ENCODE measurements around the gene SMIM38.

DNA sequence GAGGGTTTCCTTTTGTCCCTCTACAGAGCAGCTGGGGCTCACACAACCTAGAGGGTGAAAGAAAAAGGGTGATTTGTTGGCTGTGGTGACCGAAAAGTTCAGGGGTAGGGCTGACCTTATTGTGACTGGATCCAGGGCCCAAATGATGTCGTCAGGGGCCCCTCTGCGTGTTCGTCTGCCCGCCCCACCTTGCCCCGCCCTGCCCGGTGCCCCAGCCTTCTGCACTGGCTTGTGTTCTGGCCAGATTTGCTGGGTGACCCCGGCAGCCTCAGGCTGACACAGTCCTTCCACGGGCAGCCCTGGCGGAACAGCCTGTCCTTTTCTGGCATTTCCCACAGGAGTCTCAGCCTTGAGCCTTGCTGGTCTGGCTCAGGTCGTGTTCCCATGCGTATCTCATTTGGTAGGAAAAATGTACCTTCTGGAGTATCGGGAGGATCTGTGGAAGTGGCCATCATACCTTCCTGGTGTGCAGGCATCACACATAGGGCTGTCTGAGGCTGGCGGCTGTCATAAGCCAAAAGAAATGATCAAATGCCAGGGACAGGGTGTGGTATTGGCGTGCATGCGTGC lies 31.0 kb downstream of the IGHMBP2 start:
- PRO-cap: no peak

- PRO-cap: no peak
These were observed 17.9 kb downstream of the MRGPRD start for GRCh38 chr11:68962946-68963298.

GRCh38 chr11:69052375-69053217 lies 3.9 kb downstream of the TPCN2 start:
- PRO-cap: no peak

- PRO-cap: no peak
These were observed at the start of gene SMIM38 for GRCh38 chr11:69155802-69156499. Gene SMIM38, plus strand, starts transcription at chr11:69155935.

- PRO-cap: no peak
These were observed 13.0 kb upstream of the MYEOV start for GRCh38 chr11:69280843-69281438.

DNA sequence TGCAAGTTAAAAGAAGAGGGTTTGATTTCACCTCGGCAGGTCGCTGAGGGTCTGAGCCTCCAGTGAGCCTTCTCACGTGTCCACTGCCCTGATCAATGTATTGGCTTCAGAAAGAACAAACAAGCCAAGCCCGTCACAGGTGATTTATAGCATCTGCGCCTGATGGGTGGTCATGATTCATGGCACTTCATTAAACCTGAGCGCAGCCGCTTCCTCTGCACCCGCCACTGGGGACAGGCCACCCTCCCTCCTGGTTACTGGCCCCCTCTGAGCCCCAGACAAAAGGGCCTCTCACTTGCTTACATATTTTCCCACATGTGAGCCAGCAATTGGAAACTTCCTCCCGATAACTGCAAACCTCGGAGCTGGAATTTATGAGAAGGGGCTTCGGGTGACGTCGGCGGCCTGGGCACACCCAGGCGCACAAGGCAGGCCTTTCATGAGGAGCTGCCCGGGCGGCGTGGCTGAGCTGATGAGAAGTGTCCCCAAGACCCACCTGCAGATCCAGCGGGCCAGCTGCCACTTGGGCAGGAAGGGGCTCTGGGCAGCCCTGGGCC lies 123.3 kb downstream of the MYEOV start:
- PRO-cap: no peak

GRCh38 chr11:69419372-69420035 lies 125.5 kb downstream of the MYEOV start:
- PRO-cap: no peak

DNA sequence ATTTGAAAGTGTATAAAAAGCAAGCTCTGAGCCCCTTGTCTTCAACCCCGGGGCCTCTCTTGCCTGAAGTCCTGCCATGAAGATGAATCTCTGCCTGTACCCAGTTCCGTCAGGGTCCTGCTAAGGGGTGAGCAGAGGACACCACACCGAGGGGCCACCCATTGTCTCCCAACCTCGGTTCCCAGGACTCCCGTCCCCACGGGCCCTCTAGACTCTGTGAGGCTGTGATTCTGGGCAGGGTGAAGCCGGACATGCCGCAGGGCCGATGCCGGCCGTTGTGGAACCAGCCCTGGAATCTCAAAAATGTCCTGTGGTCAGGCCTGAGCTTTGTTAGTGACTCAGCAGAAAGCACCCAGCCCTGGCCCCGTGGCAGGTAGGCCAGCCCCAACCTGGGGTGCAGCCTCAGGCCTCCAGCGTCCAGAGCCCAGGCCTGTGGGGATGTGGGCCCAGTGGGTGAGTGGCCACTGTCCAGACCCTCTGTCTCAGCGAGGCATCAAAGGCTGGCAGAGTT lies 126.5 kb downstream of the MYEOV start:
- PRO-cap: no peak

DNA sequence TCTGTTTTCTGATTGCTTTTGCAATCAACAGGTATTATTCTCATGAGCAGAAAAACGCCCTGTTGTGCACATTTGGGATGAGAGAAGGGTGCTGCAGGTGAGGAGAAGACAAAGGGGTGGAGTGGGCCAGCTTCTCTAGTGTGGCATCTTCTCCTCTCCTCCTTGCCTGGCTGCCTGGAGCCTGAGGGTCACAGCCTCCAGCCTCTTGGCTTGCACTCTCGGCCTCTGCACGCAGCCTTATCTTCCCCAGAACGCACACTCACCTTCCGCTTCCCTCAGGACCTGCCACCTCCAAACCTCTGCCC lies 161.6 kb upstream of the CCND1 start:
- PRO-cap: no peak

DNA sequence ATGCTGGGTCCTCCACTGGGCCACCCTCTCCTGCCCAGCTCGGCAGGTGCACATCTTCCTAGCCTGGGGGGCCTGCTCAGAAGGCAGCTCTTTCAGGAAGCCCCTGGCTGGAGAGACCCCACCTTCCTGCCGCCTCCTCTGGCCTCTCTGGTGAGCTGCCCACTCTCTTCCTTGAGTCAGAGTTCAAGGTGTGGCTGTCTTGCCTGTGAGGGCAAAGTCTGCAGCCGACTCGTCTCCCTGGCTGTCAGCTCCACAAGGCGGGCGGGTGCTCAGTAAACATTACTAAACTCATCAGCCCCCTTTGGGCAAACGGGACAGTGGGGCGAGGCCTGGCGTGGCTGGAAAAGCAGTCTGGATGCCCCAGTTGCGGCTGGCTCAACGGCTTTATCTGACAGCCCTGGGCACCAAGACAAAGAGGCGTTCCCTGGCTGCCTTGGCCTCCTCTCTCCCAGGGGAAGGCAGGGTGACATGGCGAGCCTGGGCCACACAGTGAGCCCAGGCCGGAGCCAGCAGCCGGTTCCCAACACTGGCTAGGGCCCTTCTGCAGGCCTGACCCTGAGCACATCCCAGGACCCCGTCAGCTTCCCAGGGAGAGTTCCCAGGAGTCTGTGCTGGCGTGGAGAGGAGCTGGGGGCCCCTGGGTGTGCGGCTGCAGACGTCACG lies 161.1 kb upstream of the CCND1 start:
- PRO-cap: no peak

DNA sequence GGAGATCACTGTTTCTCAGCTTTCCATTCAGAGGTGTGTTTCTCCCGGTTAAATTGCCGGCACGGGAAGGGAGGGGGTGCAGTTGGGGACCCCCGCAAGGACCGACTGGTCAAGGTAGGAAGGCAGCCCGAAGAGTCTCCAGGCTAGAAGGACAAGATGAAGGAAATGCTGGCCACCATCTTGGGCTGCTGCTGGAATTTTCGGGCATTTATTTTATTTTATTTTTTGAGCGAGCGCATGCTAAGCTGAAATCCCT lies 813 bp upstream of the CCND1 start:
- PRO-cap: no peak

GRCh38 chr11:69667436-69667898 lies 7.7 kb downstream of the LTO1 start:
- PRO-cap: no peak

- PRO-cap: no peak
These were observed 546 bp downstream of the FGF19 start for GRCh38 chr11:69703070-69703881.

DNA sequence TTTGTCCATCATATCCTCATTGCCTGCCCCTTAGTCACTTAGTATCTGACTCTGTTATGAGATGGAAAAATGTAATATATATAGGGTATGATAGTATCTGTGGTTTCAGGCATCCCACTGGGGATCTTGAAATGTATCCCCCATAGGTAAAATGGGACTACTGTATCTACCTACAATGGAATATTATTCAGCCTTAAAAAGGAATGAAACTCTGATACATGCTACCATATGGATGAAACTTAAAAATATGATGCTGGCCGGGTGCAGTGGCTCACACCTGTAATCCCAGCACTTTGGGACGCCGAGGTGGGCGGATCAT lies 35.6 kb upstream of the FGF3 start:
- PRO-cap: no peak

DNA sequence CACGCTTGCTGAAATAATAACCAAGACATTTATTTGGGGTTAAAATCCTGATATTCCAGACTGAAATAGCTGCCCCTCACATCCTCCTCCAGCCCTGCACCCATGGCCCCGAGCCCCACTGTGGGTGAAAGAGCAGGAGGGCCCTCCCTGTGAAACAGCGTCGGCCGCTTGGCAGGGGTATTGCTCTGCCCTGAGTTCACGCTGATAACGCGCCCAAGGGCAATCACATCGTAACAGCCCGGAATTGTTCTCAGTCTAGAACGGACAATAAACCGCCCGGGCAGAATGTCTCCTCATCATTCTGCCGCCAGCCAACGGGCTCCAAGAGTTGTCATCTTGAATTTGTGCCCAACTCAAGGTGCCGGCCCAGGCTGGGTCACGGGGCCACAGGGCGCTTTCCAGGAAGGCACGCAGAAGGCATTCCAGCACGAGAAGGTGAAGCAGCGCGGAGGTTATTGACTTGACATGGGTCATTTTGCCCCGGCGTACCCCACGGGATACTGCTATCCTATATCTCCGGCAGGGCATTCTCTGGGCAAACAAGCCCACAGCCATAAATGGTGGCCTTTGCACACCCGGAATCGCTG lies 72.2 kb upstream of the FGF3 start:
- PRO-cap: no peak

- PRO-cap: no peak
These were observed 13.2 kb upstream of the ANO1 start for GRCh38 chr11:70064869-70065355.

DNA sequence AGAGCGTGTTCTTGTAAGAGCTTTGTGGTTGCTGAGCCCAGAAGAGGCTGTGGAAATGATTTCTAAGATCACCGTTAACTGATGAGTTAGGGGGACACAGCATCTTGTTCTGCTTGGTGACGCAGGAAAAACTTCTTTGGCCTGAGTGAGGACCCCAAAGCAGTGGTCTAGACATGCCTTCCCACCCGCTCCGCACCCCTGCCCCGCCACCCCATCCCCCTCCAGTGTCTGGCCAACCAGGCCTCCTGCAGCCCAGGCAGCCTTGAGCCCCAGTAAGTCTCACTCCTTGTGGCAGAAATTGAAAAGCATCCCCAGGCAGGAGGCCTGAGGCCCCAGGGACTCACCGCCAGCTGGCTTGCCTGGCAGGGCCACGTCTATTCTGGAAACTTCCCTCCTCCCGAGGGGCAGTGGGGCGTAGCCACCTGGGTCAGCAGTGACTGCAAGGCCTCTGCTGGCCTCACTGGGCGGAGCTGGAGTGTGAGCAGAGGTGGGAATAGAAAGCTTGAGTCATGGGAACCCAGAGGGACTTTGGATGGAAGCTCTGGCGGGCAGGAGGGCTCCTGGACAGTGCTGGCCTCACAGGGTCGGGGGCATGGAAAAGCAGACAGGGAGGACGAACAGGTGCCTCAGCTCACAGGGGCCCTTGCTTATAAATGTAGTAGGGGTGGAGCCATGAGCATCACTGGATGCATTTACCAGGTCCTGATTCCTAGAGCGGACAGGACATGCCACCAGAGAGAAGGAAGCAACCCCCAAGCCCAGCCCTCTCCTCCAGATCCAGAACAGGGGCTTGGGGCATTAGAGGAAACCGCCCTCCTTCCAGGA lies 26.3 kb downstream of the ANO1 start:
- PRO-cap: bidirectional peak, plus-strand start at position 520 of the sequence, minus-strand start at position 288 of the sequence

GRCh38 chr11:70111161-70111987 lies 33.3 kb downstream of the ANO1 start:
- PRO-cap: no peak

- PRO-cap: no peak
These were observed 41.5 kb upstream of the FADD start for GRCh38 chr11:70161454-70162120.

DNA sequence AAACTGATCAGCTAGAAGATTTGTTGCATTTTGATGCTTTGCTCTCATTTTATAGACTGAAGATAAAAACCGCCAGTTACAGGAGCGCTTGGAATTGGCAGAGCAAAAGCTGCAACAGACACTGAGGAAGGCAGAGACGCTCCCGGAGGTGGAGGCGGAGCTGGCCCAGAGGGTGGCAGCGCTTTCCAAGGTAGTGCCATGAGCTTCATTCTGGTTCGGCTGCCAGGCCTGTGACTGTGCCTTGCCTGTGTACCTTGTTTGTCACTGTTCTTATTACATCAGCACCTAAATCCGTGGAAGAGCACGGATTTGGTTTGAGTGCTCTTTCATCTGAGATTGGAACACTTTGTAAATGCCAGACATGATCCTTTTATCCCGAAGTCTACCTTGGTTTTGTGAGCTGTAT lies 61.4 kb downstream of the PPFIA1 start:
- PRO-cap: no peak

Measured in pulmonary artery (tissue), 1 donor.